Testis (tissue), 5 donors: Measurements from ENCODE around the genes PTCH1 and ZNF782.

DNA sequence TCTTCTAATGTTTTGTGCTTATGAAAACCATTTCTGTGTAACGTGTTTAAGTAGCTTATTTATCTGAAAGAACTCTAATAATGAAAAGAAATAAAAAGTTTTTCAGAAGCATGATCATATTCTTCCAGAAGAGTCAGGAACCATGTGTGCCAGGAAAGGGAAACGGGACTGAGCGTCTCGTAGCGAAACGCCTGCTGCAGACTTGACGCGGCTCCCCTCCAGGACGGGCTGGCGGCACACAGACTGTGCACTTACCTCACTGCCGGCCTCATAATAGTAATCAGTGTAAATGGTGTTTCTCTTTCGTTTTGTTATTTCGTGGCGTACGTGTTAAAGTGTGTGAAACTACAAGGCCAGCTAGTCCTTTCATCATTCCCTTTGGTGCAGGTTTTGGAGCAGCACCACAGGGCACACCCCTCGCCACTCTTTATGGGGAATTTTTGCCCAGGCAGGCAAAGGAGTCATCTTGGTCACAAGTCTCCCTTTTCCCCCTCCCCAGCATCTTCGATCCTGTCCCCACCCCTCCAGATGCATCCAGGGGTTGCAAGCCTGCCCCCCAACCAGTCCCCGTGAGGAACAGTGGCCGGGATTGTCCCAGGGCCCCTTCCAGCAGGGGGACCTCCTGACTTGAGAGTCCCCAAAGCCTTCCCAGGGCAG lies 233.2 kb downstream of the FANCC start:
- PRO-cap, 3 experiments: no peak in any of the 3 experiments
- RAMPAGE, long total RNA, 2 experiments: no peak in any of the 2 experiments
- RRBS: no CpG with 5 or more reads among the region's 19 CpGs

GRCh38 chr9:95084885-95085402 lies 232.6 kb downstream of the FANCC start:
- PRO-cap, 3 experiments: no peak in any of the 3 experiments
- RAMPAGE, long total RNA, 2 experiments: no peak in any of the 2 experiments
- RRBS: no CpG with 5 or more reads among the region's 18 CpGs

DNA sequence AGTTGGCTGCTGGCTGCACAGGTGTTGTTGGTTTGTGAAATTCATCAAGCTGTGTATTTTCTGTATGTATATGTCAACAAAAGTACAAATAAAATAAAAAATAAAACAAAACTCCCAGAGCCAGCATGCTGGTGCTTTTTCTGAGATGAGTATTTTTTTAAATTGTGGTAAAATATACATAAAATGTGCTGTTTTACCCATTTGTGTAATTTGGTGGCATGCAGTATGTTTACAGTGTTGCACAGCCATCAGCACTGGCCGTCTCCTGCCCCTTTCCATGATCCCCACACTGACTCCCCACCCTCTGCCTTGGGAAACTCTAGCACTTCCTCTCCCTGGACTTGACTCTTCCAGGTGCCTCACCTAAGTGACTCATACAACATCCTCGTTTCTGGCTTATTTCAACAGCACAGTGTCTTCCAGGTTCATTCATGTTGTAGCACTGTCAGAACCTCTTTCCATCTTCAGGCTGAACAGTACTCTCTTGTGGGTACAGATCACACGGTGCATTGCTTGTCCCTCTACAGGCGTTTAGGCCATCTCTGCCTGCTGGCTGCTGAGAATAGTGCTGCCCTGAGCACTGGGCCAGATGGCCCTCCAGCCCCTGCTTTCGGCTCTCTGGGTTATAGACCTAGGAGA lies 212.0 kb downstream of the FANCC start:
- PRO-cap, 3 experiments: no peak in any of the 3 experiments
- RAMPAGE, long total RNA, 2 experiments: no peak in any of the 2 experiments
- RRBS: no CpG with 5 or more reads among the region's 5 CpGs

DNA sequence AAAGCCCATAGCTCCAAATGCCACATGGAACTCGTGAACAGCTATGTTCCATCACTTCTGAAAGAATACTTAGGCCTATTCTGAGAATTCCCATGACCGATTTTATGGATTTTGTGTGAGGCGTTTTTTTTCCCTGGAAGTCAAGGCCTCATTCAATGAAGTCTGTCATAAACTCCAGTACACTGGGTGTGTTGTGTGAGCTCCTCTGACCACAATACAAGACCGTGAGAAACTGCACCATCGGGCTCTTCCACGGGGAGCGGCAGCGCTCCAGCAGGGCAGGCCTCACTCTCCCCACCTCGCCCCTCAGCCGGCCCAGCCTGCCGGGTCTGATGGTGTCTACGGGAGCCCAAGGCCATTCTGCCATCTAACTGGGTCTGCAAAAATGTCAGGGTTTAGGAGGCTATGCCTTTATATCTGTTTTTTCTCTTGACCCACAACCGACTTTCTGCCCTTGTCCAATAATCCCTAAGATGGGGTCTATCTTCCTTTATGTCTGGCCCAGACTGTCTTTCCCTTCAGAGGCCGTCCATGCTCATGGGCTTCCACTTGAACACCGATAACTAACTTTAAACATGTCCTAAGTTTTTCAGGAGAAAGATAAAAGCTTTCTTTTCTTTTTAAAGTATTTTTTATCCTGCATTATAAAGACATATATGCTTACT lies 209.4 kb downstream of the FANCC start:
- PRO-cap, 3 experiments: no peak in any of the 3 experiments
- RAMPAGE, long total RNA, 2 experiments: no peak in any of the 2 experiments
- RRBS: no CpG with 5 or more reads among the region's 15 CpGs

DNA sequence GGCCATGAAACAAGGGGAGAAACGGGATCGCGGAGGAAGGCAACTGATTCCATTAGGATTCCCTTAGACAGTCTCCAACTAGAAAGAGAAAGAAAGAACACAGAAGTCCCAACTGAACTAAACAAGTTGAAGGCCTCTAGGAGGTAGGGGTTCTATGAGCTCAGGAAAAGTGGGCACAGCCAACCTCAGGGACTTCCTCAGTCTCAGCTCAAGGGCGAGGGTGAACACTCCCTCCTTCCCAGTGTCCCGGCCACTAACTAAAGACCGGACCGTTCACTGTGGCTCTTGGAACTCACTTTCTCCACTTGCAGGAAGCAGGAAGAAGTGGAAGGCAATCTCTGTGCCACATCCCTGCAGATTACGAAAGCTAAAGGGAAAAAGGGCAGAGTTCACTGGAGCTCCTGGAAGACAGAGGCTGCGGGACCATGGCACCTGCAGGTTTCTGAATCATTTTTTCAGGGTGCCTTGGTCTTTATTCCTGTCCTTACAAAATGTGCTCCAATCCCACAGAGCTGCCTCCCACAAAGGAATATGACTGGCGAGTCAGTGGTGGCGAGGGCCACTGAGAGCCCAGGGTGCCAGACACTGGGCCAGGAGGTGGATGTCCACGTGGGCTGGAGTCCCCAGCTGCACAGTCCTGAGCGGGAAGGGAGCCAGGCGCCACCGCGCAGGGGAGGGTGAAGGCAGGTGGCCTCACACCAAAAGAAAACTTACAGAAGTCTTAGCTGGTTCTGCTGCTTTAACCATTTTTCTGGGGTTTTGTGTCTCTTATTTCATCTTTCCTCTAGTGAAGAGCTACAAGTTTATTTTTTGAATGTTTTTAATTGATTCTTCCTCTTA lies 183.1 kb downstream of the FANCC start:
- PRO-cap, 3 experiments: no peak in any of the 3 experiments
- RAMPAGE, long total RNA, 2 experiments: no peak in any of the 2 experiments
- RRBS: no CpG with 5 or more reads among the region's 16 CpGs

GRCh38 chr9:95270842-95271061 lies 46.8 kb downstream of the FANCC start:
- PRO-cap, 3 experiments: no peak in any of the 3 experiments
- RAMPAGE, long total RNA, 2 experiments: no peak in any of the 2 experiments
- RRBS: no CpG with 5 or more reads among the region's 2 CpGs

DNA sequence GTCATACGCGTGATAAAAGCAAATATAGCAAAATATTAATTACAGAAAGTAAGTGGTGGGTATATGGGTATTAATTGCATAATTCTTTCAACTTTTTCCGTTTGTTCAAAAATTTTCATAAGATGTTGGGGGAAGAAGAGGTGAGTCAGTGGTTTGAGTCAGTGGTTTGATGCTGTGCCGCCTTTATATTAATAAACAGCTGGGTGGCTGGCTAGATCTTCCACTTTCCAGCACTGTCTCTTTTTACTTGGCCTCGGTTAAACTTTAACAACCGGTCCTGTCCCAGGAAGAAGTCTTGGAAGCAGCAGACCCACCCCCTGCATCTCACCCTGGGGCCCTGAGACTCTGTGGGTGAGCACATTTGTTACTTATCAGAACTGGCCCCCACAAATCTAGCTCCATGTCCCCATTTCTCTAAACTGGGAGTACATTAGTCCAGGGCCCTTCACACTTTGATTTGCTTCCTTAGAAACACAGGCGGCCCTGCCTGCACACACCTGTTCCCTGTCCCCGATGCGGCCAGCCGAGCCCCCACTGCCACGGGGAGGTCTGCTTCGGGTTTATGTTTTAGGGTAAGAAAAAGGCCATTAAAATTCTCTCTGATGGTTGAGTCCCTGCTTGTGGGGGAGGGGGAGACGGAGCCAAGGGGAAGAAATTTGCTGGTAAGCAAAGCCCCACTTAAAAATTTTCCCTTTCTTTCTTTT lies 83.0 kb downstream of the PTCH1 start:
- PRO-cap, 3 experiments: no peak in any of the 3 experiments
- RAMPAGE, long total RNA, 2 experiments: no peak in any of the 2 experiments
- RRBS: no CpG with 5 or more reads among the region's 13 CpGs

GRCh38 chr9:95506312-95507065 lies 2.6 kb downstream of the PTCH1 start:
- PRO-cap, 3 experiments: peak in 3 of 3 experiments; most common plus-strand start chr9:95506353 (in 1); most common minus-strand start chr9:95506425 (in 1)
- RAMPAGE, long total RNA, 2 experiments: no peak in any of the 2 experiments
- RRBS: 2% methylated on average over 29 of the region's 67 CpGs

- PRO-cap, 3 experiments: peak in 3 of 3 experiments; most common plus-strand start chr9:95509446 (in 2); most common minus-strand start chr9:95509192 (in 2)
- RAMPAGE, long total RNA, 2 experiments: start-site peak on the minus strand in 1 of 2 experiments, at chr9:95509189-95509271 at its widest, 158 reads per replicate
- RRBS: 1% methylated on average over 8 of the region's 40 CpGs
Observed at GRCh38 chr9:95508985-95509642, at the start of gene PTCH1. Gene PTCH1 (minus strand): TSS chr9:95509266.

DNA sequence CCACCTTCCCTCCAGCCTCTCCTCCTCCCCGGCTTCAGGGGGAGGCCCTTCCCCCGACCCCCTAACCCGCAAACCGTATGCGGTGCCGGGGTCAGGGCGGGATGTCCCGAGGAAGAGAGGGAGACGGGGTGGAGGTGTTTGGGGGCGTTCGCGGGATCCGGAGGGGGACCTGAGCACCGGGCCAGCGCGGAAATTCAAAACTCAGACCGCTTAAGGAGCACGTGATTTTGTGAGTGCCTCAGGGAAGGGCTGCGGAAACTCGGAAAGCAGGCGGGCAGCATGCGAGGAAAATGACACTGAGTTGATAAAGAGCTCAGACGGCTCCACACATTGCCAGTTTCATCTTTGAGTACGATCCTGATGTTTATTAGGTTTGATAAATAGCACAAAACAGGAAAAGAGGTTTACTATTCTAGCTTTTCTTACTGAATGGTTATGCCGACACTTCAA lies 2.3 kb upstream of the PTCH1 start:
- PRO-cap, 3 experiments: peak in 3 of 3 experiments; most common plus-strand start position 224 of the sequence (in 3); most common minus-strand start position 203 of the sequence (in 1)
- RAMPAGE, long total RNA, 2 experiments: no peak in any of the 2 experiments
- RRBS: 3% methylated on average over 13 of the region's 25 CpGs

- PRO-cap, 3 experiments: peak in 3 of 3 experiments; most common plus-strand start chr9:95771832 (in 2); most common minus-strand start chr9:95771722 (in 1)
- RAMPAGE, long total RNA, 2 experiments: no peak in any of the 2 experiments
- RRBS: 11% methylated on average over 2 of the region's 12 CpGs
Observed at GRCh38 chr9:95771649-95772090, 103.8 kb upstream of the ERCC6L2 start.

DNA sequence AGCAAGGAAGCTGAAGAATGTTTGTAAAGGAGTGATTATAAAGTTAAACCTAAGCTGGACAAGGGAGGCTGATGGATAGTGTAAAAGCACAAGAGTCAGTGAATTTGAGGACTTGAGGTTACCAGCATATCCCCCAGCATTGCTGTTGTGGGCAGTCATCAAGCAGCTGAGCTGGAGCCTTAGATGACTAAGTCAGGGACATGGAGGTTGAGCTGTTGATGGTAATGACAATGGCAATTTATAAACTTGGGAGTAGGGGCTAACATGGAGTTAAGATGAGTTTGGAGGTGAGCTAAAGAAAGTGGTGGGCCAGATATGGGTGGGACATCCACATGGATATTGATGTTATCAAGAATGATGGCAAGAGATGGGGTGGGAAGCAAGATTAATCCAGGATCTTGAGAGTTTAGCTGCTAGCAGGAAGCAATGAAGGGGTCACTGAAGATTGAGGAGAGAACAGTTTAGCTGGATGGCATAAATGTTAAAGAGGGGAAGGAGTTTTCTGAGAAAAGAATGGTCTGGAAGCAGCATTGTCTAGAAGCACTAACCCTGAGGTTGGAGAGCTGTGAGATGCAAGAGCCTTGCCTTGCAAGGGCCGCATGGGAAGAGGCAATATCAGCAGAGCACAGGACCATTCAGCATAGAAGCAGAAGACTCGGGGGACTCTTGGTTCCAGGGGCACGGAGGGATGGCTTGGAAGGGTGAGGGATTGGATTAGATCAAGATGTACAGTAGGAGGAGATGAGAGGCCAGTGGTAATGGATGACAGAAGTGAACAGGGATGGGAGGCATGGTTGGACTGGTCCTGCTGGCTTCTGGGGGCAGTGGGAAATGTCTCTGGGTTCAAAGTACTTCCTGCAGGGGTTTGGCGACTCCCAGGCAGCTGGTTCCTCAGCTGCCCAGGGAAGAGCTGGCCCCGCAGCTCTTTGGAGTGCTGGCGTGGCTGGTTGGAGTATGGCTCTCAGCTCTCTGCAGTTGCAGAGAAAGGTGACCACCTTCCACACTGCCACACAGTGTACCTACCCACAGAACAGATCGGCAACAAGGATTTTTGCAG lies 131.9 kb downstream of the ERCC6L2 start:
- PRO-cap, 3 experiments: no peak in any of the 3 experiments
- RAMPAGE, long total RNA, 2 experiments: no peak in any of the 2 experiments
- RRBS: no CpG with 5 or more reads among the region's 7 CpGs

GRCh38 chr9:96012466-96013207 lies 137.1 kb downstream of the ERCC6L2 start:
- PRO-cap, 3 experiments: no peak in any of the 3 experiments
- RAMPAGE, long total RNA, 2 experiments: no peak in any of the 2 experiments
- RRBS: no CpG with 5 or more reads among the region's 5 CpGs

DNA sequence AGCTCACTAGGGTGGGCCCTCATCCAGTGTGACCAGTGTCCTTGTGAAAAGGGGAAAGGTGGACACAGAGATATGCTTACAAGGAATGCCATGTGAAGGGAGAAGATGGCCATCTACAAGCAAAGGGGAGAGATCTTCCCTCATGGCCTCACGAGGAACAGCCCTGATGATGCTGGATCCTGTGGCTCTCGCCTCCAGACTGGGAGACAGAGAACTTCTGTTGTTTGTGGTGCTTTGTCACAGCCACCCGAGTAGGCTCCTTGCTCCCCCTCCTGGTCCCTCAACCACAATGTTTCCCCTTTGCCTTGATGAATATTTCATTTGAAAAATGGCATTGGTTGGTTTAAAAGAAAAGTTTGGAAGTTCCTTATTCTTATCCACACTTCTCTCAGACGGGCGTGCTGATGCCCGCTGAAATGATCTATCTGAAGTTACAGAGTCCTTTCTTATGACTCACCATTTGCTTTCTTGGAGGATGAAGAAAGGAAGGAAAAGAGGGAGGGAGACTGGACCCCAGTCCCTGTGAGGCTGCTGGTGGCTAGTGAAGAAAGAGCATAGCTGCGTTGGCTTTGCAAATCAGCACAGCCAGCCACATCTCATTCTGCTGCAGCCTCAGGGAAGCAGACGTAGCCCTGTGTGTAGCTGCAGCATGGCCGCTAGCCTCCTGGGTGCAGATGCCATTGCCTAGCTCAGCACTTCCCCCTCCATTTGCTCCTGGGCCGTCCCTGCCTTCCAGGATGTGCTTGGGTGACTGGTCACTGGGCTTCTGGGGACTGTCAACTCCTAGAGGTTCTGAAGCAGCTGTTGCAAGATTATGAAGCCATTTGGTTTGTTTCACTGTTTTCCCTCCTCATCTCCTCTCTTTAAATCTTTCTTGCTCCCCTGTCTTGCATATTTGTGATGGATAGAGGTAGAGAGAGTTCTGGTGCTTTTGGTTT lies 185.9 kb downstream of the ERCC6L2 start:
- PRO-cap, 3 experiments: no peak in any of the 3 experiments
- RAMPAGE, long total RNA, 2 experiments: no peak in any of the 2 experiments
- RRBS: no CpG with 5 or more reads among the region's 10 CpGs

GRCh38 chr9:96345572-96345845 lies 38.0 kb downstream of the SLC35D2 start:
- PRO-cap, 3 experiments: no peak in any of the 3 experiments
- RAMPAGE, long total RNA, 2 experiments: no peak in any of the 2 experiments
- RRBS: no CpG with 5 or more reads among the region's 7 CpGs

DNA sequence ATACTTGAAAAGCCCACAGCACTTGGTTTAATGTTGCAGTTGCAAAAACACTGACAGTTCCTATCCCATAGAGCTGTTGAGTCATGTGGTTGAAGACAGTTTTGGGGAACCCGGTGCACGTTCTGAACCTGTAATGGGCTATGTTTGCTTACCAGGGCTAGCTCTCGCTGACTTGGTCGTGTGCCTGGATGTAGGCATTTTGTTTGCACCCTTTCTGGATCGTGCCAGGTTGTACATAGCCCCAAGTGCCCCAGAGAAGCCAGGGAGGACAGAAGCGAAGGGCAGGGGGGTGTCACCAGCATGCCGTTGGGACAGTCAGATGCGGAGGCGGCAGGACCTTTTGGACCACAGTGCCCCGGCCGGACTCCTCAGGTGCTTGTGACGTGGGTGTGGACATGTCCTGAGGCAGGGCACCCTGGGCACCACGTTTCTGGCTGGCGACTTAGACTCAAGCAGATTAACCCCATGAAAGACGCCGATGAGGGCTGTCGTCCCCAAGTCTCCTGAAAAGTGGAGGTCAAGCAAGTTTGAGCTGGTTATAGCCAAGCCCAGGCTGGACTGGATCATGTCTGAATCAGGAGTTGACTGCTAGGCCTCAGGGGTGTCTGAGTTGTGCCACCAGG lies 41.9 kb downstream of the HABP4 start:
- PRO-cap, 3 experiments: no peak in any of the 3 experiments
- RAMPAGE, long total RNA, 2 experiments: no peak in any of the 2 experiments
- RRBS: no CpG with 5 or more reads among the region's 17 CpGs

DNA sequence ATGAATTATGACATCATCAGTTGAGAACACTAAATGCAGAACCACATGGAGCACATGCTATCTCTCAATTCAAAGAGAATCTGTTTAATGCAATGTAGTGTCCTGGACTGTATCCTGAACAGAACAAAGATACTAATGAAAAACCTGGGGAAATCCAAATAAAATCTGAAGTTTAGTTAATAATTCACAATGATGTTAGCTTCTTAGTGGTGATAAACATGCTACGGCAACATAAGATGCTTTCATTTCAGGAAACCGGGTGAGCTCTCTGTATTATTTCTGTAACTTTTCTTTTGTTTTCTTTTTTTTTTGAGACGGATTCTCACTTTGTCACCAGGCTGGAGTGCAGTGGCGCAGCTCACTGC lies 20.2 kb downstream of the CDC14B start:
- PRO-cap, 3 experiments: no peak in any of the 3 experiments
- RAMPAGE, long total RNA, 2 experiments: start-site peak on the plus strand in 1 of 2 experiments, centred at position 84 of the sequence, 7 reads per replicate
- RRBS: no CpG with 5 or more reads among the region's 4 CpGs

GRCh38 chr9:96854137-96854897 lies at the start of gene ZNF782:
Gene ZNF782 (minus strand): TSS chr9:96854514.
- PRO-cap, 3 experiments: peak in 3 of 3 experiments; most common plus-strand start chr9:96854649 (in 2); most common minus-strand start chr9:96854470 (in 1)
- RAMPAGE, long total RNA, 2 experiments: start-site peak on the plus strand in 1 of 2 experiments, at chr9:96854621-96854649 at its widest, 19 reads per replicate
- RRBS: 1% methylated on average over 27 of the region's 62 CpGs

- PRO-cap, 3 experiments: no peak in any of the 3 experiments
- RAMPAGE, long total RNA, 2 experiments: no peak in any of the 2 experiments
- RRBS: no CpG with 5 or more reads among the region's 4 CpGs
Observed at GRCh38 chr9:97041721-97042402, 2.9 kb upstream of the CTSV start.

GRCh38 chr9:97271307-97271754 lies 36.1 kb upstream of the CCDC180 start:
- PRO-cap, 3 experiments: no peak in any of the 3 experiments
- RAMPAGE, long total RNA, 2 experiments: no peak in any of the 2 experiments
- RRBS: 33% methylated on average over 8 of the region's 28 CpGs